SK-N-MC (cell line): ENCODE data around the genes OR5D13, OR8U1, RTN4RL2 and SELENOH.

GRCh38 chr11:48114432-48114855, 102.2 kb upstream of the OR4B1 start:
- RRBS, result no CpG with 5 or more reads among the region's 1 CpG

DNA sequence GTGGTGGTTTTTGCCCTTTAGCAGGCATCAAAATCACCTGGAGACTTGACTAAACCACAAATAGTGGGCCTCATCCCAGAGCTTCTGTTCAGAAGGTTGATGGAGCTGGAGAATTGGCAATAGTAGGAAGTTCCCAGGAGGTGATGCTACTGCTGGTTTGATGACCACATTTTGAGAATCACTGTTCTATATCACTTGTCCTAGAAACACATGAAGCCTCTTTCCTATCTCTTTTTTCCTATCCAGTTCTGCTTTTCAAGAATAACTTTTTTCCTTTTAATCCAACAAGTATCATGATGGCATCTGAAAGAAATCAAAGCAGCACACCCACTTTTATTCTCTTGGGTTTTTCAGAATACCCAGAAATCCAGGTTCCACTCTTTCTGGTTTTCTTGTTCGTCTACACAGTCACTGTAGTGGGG, at the start of gene OR5D13:
TSS of gene OR5D13 (plus strand) at position 294 of the 422 bp plus-strand sequence.
- RRBS, result no CpG with 5 or more reads among the region's 1 CpG

DNA sequence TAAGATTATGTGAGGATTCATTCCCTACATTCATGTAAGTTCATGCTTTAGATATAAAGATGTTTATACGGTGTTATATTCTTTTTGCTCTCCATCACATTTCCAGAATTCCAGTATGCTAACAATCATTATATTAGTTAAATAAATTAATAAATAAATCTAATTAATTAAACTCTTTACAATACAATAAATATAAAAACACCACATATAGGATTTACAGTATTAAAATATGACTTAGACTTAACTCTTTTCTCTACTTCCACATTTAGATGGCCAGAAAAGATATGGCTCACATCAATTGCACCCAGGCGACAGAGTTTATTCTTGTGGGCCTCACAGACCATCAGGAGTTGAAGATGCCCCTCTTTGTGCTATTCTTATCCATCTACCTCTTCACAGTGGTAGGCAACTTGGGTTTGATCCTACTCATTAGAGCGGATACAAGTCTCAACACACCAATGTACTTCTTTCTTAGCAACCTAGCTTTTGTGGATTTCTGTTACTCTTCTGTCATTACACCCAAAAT, at the start of gene OR8U1:
TSS of gene OR8U1 (plus strand) at position 285 of the 526 bp plus-strand sequence.
- RRBS, result no CpG with 5 or more reads among the region's 3 CpGs

- RRBS, result no CpG with 5 or more reads among the region's 8 CpGs
Observed at GRCh38 chr11:56909881-56910634, 78.7 kb upstream of the OR5AK2 start.

DNA sequence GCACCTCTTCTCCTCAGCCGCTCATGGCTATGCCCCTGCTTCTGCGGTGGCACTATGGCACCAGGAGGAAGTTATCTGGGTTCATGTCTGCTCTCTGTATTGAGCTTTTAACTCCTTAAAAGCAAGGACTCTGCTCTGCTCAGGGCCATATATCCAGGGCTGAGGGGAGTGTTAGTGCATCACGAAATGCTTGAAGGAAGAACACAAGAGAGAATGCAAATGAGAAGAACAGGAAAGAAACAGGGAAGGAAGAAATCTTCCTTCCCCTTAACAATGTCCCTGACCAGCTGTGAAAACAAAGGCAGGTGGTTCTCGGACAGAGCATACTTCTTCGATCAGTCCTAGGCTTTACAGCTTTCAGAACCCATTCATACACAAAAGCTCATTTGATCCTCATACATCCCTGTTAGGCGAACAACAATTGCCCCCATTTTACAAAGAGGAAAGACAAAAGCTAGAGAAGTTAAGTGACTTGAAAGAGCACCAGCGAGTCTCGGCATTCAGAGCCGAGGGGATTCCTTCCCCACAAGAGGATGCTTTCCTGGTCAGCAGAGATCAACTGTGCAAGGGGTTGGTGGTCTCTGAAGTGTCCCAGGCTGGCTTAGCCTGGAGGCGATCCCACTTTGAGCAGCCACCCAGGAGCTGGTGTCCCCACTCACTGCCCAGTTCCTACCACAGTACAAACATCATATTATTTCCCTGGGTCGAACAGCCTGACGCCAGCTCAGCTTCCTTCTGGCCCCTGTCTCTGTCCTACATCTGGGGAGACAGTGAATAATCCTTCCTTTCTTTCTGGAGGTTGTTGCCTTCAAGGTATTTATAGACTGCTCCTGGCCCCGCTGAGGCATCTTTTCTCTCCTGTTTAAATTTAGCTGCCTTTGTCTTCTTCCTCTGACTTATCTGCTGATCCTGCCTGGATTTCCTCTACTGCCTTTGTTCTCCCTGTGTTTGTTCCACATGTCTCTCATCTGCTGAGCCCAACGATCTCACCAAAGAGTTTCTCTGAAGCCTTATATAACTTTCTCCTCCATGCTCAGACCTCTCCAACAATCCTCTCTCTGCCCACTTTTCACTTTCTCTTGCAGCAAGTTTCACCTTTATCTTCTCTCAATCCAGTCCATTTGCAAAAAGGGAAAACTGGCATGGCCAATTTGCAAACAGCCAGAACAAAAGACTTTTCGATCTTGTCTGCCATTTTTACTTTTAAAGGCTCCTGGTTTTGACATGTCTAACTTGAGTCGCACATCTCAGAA, 57.0 kb upstream of the LRRC55 start:
- RRBS, result no CpG with 5 or more reads among the region's 16 CpGs

GRCh38 chr11:57314995-57315513, 9.7 kb downstream of the TNKS1BP1 start:
- RRBS, result no CpG with 5 or more reads among the region's 9 CpGs

DNA sequence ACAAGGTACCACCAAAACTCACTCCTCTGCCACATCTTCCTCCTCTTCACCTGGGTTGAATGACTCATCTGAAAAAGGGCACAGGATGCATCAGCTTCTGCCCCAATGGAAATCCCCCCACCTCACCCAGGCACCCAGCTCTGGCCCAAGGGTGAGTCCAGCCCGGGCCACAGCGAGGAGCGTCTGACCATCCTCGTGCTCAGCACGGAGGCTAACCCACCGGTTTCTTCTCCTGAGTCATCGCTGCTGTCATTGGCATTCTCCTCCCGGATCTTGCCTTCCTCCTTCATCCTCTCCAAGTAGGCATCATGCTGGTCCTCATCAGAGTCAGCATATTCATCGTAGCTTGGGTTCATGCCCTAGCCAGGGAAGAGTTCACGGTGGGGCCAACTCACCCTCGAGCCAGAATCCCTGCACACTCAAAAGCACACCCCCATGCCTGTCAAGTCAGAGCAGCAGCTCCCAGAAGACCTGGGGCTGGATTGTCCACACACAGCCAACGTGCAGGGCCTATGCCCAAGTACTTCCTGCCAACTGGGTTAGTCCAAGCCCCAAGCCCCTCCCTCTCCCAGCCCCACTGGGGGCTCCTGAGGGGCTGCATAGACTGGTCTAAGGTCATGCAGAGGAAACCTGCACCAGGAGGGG, 5.4 kb upstream of the TNKS1BP1 start:
- RRBS, result 97% methylated on average over 6 of the region's 12 CpGs

- RRBS, result no CpG with 5 or more reads among the region's 9 CpGs
Observed at GRCh38 chr11:57336226-57336649, 546 bp upstream of the SSRP1 start.

- RRBS, result no CpG with 5 or more reads among the region's 3 CpGs
Observed at GRCh38 chr11:57453338-57453986, 6.9 kb upstream of the RTN4RL2 start.

- RRBS, result 1% methylated on average over 23 of the region's 63 CpGs
Observed at GRCh38 chr11:57457795-57459116, 2.1 kb upstream of the RTN4RL2 start.

DNA sequence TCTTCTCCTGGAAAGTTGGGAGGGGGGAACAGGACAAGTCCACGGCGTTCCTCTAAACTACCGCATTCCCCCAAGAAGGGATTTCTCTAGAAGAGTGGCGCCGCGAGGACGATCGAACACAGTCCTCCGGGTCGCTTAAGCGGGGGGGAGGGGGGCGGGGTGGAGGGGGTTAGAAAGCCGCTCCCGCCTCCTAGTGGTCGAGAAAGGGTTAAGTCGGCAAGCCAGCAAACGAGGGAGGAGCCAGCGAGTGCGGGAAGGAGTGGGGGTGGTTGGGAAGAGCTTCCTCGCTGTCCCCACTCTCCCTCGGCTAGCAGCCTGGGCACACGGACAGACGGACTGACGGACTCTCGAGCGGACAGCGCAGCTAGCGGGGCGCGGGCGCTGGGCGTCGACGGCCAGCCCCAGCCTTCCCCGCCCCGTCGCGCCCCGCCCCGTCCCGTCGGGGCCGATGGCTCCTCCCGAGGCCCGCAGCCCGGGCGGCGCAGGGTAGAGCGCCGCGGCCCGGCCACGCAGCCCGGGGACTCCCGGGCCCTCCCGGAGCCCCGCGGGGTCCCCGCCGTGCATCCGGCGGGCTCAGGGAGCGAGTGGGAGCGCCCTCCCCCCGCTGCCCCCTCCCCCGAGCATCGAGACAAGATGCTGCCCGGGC, at the start of gene RTN4RL2:
TSS of gene RTN4RL2 (plus strand) at position 296 of the 646 bp plus-strand sequence.
- RRBS, result under 1% methylated on average over 7 of the region's 68 CpGs

DNA sequence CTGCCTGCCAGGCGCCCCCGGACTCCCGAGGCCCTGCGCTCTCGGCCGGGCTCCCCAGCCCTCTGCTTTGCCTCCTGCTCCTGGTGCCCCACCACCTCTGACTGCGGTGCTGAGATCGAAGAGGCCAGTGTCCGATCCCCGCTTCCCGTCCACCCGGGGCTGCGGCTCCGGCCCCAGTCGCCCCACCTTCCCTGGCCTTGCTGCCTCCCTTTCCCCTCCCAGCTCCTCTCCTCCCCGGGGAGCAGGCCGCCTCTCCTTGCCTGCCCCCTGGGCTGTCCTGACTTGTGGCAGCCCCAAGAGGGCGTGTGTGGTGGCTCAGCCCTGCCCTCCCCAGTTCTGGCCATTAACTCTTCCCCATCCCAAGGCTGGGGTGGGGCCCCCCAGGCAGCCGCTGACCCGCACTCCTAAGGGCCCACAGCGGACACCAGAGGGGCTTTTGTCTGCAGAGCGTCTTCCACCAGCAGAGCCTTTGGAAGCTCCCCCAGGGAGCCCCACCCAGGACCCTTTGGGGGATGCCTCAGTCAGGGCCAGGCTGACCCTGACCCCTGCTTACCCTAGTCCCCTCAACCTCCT, 16.6 kb downstream of the RTN4RL2 start:
- RRBS, result 91% methylated on average over 8 of the region's 22 CpGs

GRCh38 chr11:57482390-57483701, 22.5 kb downstream of the RTN4RL2 start:
- RRBS, result 3% methylated on average over 36 of the region's 80 CpGs

- RRBS, result under 1% methylated on average over 5 of the region's 19 CpGs
Observed at GRCh38 chr11:57529990-57530563, 477 bp downstream of the TIMM10 start.

DNA sequence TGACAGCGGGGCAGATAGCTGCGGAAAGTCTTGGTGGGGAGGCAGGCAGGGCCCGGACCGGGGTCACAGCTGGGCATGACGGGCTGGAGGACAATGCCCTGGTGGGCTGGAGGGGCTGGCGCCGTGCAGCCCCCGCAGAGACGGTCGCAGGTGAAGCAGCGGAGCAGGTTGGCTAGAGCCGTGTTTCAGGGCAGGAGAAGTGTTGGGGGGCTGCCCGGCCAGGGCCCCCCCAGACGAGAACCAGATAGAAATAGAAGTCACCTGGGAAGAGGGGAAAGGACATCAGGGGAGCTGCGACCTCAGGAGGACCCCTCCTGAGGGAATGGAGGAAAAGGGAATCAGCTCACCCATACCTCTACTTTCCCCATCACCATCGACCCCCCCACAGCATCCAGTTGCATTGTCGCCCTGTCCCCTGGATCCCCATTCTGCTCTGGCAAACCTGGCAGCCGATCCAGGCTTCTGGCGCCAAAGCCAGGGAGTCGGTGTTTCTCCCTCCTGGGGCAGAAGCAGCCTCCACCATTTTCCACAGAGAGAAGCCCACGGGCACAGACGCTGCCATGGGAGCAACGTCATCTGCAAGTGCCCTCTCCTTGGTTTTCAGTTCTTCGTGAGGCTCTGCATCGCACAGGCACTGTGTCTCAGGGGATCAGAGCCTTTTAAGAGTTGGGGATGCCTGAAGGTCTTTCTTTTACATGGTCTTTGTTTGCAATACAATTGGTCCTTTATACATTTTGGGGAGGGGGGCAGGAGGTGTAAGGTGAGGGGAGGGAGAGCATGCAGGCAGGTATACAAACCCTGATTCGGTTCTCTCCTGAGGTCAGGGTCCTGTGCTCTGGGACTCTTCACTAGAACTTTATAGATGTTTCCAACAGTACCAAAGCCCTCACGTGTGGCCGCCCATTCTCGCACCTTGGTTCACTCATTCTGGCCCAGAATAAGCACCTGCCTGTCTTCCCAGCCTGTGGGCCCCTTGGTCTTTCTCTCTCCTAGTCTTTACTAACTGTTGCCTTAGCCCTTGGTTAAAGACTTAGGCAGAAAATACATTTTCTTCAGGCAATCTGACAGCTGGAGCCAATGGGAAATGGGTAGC, 2.3 kb downstream of the YPEL4 start:
- RRBS, result no CpG with 5 or more reads among the region's 29 CpGs

DNA sequence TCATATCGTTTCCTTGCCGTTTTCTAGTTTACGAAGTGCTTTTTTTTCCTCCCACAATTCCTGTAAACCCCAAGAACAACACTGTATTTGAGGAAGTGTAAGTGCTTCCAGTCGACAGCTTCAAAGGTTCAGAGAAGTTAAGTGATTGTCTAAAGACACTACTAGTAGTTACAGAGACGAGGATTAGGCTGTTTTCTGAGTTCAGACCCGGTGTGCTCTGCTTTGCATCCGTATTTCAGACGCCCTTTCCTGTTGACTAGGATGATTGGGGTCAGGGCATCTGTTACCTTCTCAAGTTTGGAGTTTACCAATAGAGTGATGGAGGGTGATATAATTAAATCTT, 428 bp downstream of the CLP1 start:
- RRBS, result no CpG with 5 or more reads among the region's 8 CpGs

DNA sequence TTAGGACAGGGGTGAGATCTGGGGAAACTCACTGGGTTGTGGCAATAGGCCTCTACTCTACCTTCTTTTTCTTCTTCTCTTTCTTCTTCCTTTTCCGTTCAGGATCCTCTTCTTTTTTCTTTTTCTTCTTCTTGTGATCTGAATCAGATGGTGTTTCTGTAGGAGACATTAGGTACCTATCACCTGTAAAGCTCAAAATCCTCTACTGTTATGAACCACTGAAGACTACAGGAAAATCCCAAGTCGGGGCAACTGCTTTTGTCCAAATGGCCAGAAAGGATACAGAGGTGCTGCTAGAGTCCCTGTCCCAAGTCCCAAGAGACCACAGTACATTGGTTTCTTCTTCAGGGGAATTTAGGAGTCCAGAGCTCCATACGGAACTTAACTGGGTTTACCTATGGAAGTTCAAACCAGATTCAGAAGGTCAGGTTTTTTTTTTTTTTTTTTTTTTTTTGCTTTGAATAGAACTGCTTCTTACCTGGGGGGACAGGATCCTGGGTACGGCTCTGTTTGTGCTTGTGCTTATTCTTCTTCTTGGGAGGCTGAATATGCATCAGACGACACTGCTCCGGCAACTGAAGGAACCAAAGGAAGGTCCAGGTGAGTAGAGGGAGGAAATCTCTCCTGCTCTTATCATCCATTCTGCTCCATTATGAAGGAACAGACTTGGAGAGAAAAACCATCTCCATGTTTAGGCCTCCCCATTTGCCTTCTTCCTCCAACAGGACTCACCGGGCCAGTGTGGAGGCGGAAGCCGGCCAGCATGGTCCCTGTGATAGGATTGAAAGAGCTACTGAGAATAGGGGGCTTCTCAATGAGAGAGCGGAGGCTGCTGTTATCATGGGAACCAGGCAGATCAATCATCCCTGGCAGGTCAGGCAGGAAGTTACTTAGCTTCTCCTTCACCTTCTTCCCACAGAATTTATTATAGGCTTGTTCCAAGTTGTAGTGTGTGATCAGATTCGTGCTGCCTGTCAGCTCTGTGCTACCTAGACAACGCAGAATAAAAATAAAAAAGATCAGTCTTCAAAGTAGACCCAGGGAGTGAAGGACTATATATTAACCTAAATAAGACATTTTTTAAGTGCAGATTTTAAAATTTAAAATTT, 7.4 kb downstream of the MED19 start:
- RRBS, result no CpG with 5 or more reads among the region's 12 CpGs

GRCh38 chr11:57741079-57741781, at the start of gene SELENOH:
Gene SELENOH, plus strand, starts transcription at chr11:57741491.
- RRBS, result under 1% methylated on average over 7 of the region's 50 CpGs

- RRBS, result no CpG with 5 or more reads among the region's 8 CpGs
Observed at GRCh38 chr11:57901785-57902603, 121.7 kb upstream of the OR9Q1 start.